ReNcell CX (cell line): Measurements from ENCODE around the genes ZNF493, ZNF429, ZNF100, ZNF729 and ZNF492.

DNA sequence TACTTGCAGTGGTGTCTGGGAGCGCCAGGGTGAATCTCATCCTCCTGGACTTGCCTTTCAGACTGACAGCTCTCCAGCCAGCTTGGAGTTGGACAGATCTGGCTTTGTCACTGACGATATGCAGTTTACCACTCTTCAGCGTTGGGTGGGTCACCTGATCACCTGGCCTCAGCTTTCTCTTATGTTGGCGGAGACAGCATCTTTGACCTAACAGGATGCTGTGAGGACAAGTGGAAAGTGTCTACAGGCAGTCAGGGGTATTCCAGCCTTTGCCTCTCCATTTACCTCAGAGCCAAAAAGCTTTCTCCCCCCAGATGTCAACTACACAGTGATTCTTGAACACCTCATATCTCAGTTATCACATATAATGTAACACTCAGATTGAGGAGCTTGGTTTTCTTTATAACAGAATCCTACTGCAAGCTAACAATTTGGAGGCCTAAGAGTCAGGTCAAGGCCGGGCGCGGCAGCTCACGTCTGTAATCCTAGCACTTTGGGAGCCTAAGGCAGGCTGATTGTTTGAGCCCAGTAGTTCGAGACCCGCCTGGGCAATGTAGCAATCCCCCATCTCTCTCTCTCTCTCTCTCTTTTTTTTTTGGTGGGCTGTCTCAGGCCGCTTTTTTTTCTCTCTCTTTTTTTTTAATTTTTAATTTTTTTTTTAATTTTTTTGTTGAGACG is 6.2 kb downstream of the GATAD2A start:
- PRO-cap = no peak

DNA sequence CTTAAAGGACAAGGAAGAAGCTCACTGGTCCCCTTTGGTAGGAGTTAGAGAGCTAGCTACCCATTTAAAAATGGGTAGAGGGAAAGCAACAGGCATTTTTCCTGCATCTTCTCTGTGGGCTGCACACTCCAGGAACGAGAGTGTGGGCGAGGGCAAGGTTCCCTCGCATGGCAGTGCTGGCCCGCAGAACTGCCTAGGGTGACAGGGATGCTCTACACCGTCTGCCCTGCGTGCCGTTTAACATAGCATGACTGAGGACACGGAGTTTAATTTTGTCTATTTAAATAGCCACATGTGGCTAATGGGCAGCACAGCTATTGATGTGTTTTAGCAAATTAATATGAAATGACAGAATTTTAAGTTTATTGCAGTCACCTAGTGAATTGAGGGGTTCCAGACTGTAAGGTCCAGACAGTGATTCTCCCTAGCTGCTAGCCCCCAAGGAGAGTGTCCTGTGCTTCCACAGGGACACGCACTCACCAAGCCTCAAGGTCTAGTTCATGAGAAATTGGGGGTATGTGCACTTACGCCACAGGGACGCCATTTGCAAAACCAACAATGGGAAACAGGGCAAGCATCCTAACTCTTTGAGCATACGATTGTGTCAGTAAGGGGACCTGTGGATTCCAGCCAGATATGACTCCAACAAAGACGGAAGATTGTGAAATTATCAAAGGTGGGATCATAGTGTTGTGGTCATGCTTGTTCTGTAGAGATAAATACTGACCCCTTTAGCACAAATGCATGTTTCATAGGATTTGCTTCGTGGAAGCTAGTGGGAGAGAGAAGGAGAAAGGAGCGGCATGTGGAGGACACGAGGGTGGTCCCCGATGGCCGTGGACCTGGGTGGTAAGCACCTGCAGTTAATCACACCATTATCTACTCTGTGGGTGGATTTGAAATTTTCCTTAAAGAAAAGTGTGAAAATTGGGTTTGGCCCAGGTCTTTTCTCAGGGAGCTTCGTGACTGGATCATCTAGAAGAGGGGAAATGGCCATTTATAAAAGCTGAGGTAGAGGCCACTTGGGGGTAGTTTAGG is 37.7 kb downstream of the GATAD2A start:
- PRO-cap = no peak

- PRO-cap = no peak
Observed at GRCh38 chr19:19464972-19465979, 50.1 kb downstream of the TSSK6 start.

DNA sequence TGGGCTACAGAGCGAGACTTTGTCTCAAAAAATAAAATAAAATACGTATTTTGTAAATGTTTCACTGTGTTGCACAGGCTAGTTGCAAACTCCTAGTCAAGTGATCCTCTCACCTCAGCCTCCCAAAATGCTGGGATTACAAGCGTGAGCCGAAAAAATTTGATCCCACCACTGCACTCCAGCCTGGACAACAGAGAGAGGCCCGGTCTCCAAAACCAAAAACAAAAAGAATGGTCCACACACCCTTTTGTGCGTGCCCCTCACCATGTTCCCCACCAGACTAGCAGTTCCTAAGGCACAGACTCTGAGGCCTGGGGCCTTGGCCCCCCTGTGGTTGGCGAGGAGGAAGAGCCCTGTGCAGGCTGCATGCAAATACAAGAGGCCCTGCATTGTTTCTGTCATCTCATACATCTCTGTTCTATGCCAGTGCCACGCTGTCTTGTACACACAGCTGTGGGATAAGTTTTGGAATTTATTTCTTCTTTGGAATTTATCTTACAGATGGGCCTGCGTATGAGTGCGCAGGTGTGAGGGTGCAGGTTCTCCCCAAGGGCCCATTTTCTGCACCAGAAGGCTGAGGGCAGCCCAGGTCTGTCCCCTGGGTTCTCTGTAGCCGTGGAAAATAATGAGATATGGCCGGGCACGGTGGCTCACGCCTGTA is 4.7 kb upstream of the YJEFN3 start:
- PRO-cap = no peak

DNA sequence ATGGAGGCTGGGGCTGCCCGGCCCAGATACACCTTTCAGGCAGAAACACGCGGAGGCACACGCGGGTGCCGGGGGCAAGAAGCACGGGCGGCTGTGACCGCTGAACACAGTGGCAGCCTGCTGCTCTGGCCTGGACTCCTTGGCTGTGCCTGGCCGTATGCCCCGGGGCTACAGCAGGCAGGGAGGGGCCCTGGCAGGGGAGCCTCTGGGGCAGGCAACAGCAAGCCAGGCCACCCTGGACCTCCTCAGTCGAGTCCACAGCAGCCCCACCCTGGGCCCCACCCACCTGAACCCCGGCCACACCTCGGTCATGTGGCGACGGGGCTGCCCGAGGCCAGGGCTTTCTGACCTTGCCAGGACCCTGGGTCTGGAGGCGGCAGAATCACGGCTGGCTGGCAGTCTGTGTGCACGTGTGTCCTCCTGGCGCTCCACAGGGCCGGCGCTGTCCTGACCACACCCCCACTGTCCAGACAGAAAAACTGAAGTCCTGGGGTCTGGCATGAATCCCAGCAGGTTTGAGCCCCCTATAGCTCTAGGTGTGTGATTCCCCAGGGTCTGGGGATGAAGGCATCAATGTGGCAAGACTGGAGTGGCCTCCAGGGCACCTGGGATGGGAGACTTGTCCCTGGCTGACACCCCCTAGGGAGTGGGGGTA is 8.8 kb downstream of the CILP2 start:
- PRO-cap = no peak

- PRO-cap = no peak
Observed at GRCh38 chr19:19599199-19599551, 19.3 kb downstream of the PBX4 start.

GRCh38 chr19:19629972-19631035 is 2.3 kb upstream of the LPAR2 start:
- PRO-cap = no peak

- PRO-cap = no peak
Observed at GRCh38 chr19:19644987-19646042, 1.9 kb upstream of the GMIP start.

DNA sequence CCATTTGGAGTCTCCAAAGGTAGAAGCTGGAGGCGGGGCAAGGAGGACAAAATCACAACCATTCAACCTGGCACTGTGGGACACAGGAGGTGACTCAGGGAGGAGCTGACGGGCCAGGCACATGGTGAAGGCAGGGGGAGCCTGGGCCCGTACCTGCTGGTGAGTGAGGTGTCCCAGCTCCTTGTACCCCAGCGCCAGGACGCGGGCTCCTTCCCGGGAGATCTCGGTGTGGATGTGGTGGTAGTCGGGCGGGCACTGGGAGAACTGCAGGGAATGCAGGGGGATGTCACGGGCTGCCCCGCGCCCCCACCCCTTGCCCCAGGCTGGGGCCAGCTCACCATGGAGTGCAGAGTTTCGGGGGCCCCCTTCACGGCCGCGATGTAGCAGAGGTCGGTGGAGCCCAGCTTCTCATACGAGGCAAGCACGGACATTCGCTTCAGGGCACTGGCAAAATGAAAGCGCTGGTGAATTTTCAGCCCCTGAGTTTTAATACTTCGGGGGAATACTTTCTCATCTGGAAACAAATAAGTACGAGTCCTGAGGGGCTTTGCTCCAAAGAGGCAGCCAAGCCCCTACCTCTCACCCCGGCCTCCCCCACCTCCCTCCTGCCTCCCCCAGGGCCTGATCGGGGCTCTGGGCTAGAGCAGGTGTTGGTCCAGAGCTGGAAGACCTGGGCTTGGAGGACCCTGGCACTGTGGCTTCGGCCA is 9.7 kb downstream of the ATP13A1 start:
- PRO-cap = no peak

DNA sequence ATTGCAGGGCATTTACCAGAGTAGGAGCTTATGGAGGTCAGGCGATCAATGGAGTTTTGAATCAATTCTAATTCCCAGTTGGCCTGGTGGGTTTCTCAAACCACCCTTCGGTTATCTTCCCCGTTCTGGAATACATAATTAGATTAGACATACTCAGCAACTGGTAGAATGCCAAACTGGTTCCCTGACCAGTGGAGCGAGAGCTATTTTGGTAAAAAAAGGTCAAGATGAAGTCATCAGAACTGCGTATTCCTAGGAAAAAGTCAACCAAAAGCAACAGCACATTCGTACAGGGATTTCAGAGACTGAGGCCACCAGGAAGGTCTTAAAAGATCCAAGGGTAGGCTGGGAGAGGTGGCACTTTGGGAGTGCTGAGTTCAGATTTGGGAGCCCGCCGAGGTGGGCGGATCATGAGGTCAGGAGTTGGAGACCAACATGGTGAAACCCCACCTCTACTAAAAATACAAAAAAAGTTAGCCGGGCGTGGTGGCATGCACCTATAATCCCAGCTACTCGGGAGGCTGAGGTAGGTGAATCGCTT is 29.7 kb upstream of the ZNF14 start:
- PRO-cap = no peak

GRCh38 chr19:20284473-20284722 is 117.4 kb downstream of the ZNF486 start:
- PRO-cap = no peak

DNA sequence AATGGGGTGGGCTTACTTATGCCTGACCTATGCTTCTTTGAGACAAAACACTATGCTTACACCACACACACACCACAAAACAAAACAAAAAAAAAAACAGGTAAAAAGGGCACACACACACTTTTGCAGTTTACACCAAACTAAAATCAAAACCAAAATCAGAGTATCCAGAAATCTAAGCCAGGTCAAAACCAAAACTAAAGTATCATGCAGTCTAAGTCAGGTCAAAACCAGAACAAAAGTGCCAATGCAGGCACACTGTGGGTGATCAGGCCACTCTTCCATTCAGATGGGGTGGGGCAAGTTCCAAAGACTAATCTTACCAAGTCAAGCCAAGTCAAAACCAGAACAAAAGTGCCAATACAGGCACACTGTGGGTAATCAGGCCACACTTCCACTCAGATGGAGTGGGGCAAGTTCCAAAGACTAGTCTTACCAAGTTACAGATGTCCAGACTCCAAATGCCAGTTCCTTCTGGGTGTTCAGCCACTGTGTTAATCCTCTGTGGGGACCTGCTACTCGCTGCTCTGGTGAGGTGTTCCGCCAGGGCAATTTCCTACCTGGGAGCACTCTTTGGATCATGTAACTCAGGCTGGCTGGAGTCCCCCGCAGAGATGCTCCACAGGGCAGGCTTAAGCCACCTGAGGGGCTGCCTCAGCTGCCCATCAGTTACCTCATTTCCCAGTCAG is 134.0 kb downstream of the ZNF737 start:
- PRO-cap = no peak

- PRO-cap = no peak
Observed at GRCh38 chr19:20472747-20473157, 92.8 kb downstream of the ZNF737 start.

GRCh38 chr19:20664386-20664912 is 3.1 kb upstream of the ZNF626 start:
- PRO-cap = no peak

- PRO-cap = bidirectional peak, plus-strand start at chr19:21397139, minus-strand start at chr19:21396945; unidirectional peak, minus-strand start at chr19:21397515
Observed at GRCh38 chr19:21396834-21397998, at the start of gene ZNF493. Gene ZNF493, plus strand, starts transcription at chr19:21397133.

- PRO-cap = unidirectional peak, plus-strand start at chr19:21505608; bidirectional peak, plus-strand start at chr19:21505916, minus-strand start at chr19:21505937
Observed at GRCh38 chr19:21505056-21506354, at the start of gene ZNF429. Gene ZNF429, plus strand, starts transcription at chr19:21505602.

- PRO-cap = bidirectional peak, plus-strand start at chr19:21767718, minus-strand start at chr19:21767567
Observed at GRCh38 chr19:21766699-21767998, at the start of gene ZNF100. Gene ZNF100, minus strand, starts transcription at chr19:21767579.

GRCh38 chr19:22286172-22286493 is at the start of gene ZNF729:
Gene ZNF729, plus strand, starts transcription at chr19:22286441.
- PRO-cap = no peak

DNA sequence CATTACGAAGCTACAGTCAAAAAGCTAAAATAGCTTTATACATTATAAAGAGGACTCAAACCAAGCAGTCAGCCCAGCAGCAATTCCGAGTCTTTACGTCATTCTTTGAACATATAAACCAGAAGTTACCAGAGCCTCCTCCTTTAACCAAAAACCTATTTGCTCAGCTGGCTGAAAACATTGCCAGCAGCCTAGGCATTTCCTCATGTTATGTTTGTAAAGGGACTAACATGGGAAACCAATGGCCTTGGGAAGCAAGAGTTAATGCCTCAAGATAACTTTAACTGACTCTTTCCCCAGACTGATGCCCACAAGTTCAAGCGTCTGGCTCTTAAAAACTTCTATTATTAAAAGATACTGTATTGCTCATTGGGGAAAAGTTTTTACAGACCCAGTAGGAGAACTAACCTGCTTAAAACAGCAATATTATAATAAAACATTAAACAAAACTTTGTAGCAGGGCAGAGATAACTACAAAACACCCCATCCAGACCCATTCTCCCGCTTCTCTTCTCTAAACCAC is 104.0 kb upstream of the ZNF492 start:
- PRO-cap = no peak

DNA sequence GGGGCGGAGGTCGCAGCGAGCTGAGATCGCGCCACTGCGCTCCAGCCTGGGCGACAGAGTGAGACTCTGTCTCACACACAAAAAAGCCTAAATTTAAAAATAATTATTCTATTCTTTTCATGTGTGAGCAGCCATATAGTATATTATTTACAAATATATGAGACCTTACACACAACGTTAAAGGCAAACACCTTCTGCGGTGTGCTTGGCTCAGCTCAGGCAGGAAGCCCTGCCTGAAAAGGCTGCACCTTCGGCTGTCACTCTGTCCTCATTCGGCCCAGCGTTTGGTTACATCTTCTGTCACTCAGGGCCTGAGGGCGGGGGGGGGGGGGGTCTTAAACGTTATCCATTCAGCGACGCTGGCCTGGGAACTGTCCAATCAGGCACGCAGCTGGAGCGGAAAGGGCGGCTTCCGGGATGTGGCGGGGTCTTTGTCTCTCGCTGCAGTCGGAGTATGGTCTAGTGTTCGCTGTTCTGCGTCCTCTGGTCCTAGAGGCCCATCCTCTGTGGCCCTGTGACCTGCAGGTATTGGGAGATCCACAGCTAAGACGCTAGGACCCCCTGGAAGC is at the start of gene ZNF492:
Gene ZNF492, plus strand, starts transcription at position 428 of the 569 bp plus-strand sequence.
- PRO-cap = no peak